Fallopian tube (tissue), 1 donor: Measurements from ENCODE around the genes PPP1R12C, SBK2 and SBK3.

- PRO-cap: no peak
Observed at GRCh38 chr19:55092665-55093259, 17.1 kb downstream of the EPS8L1 start.

GRCh38 chr19:55113427-55114355, 3.7 kb downstream of the PPP1R12C start:
- PRO-cap: bidirectional peak, plus-strand start at chr19:55113986, minus-strand start at chr19:55113650

GRCh38 chr19:55117030-55118040, at the start of gene PPP1R12C:
Gene PPP1R12C (minus strand): TSS chr19:55117637.
- PRO-cap: bidirectional peak, plus-strand start at chr19:55117920, minus-strand start at chr19:55117637

- PRO-cap: no peak
Observed at GRCh38 chr19:55147734-55148710, 984 bp downstream of the TNNT1 start.

DNA sequence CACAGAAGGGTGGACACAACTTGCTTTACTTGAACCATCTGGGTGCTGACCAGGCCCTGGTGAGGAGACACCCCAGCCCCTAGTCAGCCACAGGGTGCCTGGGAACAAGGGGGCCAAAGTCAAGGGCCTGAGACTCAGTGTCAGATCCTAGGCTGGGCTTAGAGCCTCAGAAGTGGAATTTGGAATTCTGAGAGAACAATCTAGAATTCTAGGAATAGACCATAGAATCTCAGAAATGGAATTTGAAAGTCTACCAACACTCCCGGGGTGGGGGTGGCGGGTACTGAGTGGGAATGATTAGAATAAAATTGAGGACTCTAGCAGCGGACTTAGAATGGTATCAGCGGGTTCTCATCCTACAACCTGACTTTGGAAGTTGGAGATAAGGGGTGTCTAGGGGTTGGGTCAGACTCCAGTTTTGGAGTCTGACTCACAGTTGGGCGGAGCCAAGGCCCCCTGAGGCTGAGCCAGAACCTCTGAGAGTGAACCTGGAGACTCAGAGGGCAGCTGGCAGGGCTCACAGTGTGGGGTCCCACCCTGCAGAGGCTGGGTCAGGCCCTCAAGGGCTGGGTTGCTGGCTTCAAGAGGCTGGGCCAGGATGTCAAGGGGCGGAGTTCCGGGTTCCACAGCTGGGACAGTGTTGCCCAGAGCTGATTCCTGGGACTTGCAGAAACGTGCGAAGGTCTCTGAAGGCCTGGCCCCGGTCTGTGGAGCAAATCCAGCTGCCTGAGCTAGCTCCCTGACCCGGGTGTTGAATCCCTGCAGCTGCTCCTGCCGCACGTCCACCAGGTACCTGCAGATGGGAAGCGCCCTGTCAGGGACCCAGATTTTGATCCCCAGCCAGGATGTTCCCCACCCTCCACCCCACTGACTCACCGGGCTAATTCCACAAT, 1.4 kb upstream of the TNNI3 start:
- PRO-cap: no peak

- PRO-cap: no peak
Observed at GRCh38 chr19:55172554-55173137, 6.2 kb upstream of the DNAAF3 start.

DNA sequence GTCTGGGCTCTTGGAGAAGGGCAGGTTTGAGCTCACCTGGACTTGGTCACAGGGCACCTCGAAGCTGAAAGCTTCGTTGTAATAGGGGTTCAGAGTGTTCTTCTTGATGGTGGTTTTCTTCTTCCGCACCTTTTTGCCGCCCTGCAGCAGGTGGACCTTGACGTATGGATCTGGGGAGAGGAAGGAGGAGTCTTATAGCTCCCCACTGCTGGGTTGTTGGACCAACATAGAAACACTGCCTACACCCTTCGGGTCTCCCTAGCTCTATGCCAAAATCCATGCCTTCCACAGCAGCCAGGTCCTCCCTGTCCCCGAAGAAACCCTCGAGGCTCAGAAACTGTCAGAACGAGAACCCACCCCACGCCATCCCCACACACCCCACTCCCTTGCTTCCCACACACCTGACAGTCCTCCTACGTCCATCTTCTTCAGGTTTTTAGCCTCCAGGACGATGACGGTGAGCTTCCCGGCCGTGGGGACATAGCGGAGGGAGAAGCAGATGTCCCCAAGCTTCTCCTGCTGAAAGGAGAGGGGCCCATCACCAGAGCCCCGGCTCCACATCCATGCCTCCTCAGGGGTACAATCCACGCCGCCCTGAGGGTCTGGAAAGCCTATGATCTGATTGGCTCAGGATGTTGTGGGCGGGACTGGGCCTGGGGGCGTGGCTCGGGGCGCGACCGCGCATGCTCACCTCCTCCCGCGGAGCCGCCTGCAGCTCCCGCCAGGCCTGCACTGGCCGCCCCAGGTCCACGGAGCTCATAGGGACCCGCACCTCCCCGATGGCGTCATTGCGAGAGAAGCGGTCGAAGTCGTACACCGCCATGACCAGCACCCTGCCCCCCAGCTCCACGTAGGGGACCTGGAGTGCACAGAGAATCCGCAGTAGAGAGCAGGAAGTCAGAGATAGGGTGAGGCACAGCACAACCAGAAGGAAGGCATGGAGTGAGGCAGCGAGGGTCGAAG, 5.3 kb downstream of the SYT5 start:
- PRO-cap: no peak

- PRO-cap: no peak
Observed at GRCh38 chr19:55178569-55179247, 1.4 kb downstream of the SYT5 start.

- PRO-cap: no peak
Observed at GRCh38 chr19:55245972-55246222, 12.9 kb downstream of the PPP6R1 start.

- PRO-cap: no peak
Observed at GRCh38 chr19:55257772-55258253, 1.0 kb downstream of the PPP6R1 start.

- PRO-cap: unidirectional peak, minus-strand start at chr19:55340958; unidirectional peak, minus-strand start at chr19:55341249; unidirectional peak, minus-strand start at chr19:55341344
Observed at GRCh38 chr19:55340569-55341666, 1.2 kb downstream of the KMT5C start.

DNA sequence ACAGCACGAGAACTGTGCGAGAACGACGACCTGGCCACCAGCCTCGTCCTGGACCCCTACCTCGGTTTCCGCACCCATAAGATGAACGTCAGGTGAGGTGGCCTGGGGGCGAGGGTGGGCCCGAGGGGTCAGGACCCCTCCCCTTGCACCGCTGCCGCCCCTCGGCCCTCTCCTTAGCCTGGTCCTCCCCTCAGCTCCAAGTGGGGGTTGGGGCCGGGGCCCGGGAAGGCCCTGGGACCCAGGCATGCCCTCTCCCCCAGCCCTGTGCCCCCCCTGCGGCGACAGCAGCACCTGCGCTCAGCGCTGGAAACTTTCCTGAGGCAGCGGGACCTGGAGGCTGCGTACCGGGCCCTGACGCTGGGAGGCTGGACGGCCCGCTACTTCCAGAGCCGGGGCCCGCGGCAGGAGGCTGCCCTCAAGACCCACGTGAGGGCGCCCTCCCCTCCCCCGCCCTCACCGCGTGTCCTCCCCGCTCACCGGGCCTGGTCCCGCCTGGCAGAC, 2.3 kb downstream of the KMT5C start:
- PRO-cap: no peak

- PRO-cap: no peak
Observed at GRCh38 chr19:55374127-55374886, 2.3 kb upstream of the TMEM190 start.

DNA sequence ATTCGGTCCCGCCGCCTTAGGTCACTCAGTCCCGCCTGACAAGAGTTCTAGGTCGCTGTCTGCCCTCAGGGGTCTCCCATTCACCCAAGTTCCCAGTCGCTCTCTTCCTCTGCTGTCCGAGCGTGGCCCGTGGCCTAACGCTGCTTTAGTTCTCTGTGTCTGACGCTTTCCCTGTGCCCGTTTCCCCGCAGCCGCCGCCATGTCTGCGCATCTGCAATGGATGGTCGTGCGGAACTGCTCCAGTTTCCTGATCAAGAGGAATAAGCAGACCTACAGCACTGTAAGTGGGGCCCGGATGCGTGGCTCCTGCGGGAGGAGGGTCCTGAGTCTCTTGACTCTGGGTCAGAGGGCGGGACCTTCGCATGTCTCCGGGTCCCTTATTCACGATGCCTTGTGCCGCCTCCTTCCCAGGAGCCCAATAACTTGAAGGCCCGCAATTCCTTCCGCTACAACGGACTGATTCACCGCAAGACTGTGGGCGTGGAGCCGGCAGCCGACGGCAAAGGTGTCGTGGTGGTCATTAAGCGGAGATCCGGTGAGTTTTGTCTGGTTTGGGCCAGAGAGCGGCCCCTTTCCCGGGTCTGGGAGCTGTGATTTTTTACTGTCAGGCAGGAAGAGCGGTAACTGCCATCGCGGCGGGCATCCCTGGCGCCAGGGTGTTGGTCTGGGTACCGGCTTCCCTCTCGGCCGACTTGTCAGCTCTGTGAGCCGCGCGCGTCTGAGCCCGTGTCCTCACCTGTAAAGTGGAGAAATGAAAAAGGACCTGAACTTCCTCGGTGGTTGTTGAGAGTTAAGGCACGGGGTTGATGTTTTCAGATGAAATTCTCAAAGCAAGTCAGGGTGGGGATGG, 652 bp downstream of the RPL28 start:
- PRO-cap: no peak

DNA sequence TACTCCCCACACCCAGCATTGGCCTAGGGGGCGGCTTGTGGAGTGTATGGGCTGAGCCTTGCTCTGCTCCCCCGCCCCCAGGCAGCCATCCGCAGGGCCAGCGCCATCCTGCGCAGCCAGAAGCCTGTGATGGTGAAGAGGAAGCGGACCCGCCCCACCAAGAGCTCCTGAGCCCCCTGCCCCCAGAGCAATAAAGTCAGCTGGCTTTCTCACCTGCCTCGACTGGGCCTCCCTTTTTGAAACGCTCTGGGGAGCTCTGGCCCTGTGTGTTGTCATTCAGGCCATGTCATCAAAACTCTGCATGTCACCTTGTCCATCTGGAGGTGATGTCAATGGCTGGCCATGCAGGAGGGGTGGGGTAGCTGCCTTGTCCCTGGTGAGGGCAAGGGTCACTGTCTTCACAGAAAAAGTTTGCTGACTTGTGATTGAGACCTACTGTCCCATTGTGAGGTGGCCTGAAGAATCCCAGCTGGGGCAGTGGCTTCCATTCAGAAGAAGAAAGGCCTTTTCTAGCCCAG, 2.5 kb downstream of the RPL28 start:
- PRO-cap: no peak

DNA sequence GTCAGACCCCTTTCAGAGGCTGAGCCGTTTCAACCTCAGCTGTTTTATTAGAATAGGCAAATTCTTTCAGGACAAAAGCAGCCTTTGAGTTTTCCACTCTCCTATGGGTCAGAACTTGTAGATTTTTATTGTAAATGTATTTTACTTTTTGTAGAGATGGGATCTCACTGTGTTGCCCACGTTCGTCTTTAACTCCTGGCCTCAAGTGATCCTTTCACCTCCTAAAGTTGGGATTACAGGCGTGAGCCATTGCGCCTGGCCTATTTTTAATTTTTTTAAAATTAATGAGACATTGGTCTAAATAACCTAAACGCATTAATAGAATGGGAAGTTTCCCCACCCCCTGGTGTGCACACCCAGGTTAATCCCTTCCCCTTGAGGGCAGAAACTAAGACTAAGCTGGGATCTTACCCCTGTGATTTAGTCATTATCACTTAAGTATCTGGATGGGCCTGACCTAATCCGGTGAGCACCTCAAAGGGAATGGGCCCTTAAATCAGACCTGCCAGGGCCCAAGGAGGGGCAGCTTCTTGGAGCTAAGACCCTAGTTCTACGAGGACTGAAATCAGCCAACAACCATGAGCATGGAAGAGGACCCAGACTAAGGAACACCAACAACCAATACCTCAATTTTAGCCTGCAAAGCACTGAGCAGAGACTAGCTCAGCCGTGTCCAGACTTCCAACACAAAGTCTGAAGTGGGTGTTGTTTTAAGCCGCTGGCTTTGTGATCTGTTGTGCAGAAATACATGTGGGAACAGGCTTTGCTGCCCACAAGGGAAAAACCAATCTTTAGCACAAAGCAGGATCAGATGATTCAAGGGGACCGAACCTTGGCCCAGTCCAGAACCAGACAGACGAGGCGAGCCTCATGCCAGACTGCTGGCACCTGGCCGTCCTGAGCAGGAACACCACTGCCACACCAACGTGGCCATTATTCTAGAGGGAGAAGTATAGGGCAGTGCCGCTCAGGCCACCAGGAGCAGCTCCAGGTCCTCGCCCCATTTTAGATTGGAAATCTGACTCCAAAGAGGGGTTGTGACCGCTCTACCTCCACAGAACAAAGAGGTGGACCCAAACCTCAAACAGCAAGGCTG, 7.2 kb downstream of the UBE2S start:
- PRO-cap: no peak

- PRO-cap: no peak
Observed at GRCh38 chr19:55490921-55491610, 2.8 kb downstream of the SSC5D start.

GRCh38 chr19:55536860-55537591, at the start of gene SBK2:
Gene SBK2 (minus strand): TSS chr19:55537133.
- PRO-cap: no peak

GRCh38 chr19:55545492-55546808, at the start of gene SBK3:
Gene SBK3 (minus strand): TSS chr19:55545543.
- PRO-cap: no peak

GRCh38 chr19:55585591-55586411, 5.2 kb upstream of the ZNF579 start:
- PRO-cap: bidirectional peak, plus-strand start at chr19:55586054, minus-strand start at chr19:55585729; unidirectional peak, plus-strand start at chr19:55586290